Parietal lobe (tissue), 2 donors: ENCODE measurements around a stretch of chr1.

- RAMPAGE, long total RNA, result no peak
These were observed 47.3 kb downstream of the EXTL2 start for GRCh38 chr1:100847196-100847925.

GRCh38 chr1:101161559-101161987 is 75.2 kb upstream of the S1PR1 start:
- RAMPAGE, long total RNA, result no peak

DNA sequence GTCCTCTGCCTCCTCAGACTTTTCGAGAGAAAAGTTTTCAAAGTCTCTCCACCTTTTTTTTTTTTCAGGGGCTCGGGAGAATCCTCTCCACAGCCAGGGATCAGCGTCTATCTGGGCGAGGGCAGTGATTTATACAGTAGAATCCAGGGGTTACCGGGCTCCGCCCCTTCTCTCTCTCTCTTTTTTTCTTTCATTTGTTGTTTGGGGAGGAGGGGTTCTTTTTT is 395 bp upstream of the S1PR1 start:
- RAMPAGE, long total RNA, result no peak

GRCh38 chr1:101309300-101310515 is 72.9 kb downstream of the S1PR1 start:
- RAMPAGE, long total RNA, result no peak

DNA sequence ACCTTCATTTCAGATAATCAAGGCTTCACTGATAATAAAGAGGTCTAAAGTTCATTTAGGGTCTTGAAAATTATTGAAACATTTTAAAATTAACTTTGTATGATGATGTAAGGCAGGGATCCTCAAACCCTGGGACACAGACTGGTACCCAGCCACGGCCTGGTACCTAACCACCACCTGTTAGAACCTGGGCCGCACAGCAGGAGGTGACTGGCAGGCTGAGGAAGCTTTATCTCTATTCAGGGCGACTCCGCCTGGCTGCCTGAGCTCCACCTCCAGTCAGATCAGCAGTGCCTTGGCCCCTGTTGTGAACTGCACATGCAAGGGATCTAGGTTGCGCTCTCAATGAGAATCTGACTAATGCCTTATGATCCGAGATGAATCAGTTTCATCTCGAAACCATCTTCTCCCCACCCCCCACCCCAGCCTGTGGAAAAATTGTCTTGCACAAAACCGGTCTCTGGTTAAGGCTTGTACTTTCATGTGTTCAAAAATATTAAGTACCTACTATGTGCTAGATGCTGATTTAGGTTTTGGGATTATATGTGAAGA is 4.2 kb downstream of the RNPC3 start:
- RAMPAGE, long total RNA, result no peak

DNA sequence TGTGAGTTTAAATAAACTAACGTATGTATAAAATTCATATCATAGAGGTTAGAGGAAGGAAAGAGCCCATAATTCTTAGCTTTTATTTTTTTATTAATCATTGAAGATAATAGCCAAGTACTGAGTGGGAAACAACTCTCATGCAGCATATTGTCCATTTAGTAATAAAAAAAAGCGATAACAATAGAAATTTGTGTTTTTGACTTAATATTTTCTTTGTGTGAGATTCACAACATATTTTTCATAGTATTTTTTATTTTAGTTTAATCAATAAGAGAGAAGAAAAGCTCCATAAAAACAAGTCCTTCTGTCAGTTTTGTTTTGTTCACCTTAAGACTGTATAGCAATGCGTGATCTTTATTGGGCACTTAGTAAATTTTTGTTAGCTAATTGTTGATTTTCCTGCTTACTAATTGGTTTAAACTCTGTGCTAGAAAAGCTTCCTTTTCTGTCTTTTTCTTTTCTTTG is 1280.3 kb upstream of the PRMT6 start:
- RAMPAGE, long total RNA, result no peak

DNA sequence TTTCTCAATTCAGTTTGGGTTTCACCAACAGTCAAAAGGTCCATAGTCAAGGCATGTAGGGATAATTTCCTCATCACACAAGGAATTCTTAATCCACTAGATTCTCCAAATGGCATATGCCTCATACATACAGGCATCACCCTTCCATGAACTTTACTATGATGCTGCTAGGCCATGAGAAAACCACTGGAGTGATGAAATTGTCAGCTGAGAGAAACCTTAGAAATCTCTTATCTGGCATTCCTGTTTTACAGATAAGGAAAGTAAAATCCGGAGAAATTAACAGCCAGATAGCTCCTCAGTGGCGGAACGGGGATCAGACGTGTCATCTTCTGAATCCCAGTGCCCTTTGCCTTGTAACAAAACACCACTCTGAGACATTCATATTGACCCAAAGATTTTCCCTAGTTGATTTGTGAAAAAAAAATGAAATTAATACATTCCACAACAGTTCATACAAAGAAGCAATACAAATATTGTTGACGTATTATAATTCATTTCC is 274.5 kb downstream of the NTNG1 start:
- RAMPAGE, long total RNA, result no peak

- RAMPAGE, long total RNA, result no peak
These were observed 278.7 kb downstream of the VAV3 start for GRCh38 chr1:107686356-107686636.

DNA sequence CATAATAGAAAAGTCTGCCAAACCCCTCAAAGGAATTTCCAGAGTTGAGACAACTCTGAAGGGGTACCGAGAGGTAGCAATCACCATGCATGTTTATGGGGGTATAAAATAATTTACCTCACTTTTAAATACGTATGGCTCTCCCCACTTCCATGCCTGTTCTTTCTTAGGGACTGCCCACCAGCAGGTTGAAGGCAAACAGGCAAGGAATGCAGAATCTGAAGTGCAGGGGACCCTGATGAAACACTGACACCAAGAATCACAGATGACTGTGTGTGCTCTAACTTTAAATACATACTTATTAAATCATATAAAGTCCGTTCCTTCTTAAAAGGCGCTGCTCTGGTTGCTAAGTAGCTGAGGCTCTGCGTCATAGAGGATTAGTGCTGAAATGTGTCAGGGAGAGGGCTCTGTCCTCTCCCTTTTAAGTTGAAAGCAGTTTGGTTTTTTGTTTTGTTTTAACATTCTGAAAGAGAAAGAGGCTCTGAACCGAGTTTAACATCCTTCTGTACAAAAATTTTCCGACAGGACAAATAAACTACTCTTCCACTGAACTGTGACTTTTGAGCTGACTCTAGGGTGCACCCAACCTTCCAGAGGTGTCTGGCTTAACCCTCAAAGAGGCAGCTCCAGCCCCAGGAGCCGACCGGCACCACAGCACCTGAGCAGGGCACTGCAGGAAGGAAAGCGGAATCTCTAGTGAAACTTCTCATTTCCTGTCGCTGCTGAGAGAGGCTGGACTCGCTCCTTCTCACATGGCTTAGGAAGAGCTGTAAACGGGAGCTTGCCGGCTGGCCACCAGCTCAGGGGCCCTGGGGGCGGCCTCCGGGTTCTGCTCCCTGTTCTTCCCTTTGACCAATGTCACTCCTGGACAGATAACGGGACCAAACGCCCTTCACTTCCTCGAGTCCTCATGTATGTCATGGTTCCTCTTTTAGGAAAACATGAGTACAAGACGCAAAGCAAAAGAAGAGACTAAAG is 1.4 kb downstream of the VAV3 start:
- RAMPAGE, long total RNA, result no peak

- RAMPAGE, long total RNA, result no peak
These were observed 84.6 kb upstream of the VAV3 start for GRCh38 chr1:108049557-108049949.

DNA sequence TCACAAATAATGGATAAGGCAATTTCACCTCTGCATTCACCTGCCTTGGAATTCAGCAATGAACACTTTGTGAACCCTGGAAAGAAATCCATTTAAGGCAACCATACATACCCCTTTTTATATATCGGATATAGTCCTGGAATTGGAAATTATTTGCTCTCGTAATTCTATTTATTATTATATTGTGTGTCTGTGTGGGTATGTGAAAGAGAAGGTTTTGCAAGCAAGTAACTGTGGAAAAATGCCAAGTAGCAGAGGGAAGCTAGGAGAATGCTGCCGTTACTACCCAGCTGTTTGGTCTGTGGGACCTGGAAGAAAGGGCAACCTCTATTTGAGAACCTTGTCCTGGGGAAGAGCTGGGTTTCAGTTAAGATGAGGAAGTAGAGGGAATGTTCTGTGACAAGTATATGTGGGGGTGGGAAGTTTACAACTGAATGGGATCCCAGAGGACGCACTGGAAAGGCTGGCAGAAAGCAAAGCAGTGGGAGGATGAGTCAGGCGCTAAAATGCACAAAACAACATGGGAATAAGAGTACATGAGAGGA is 88.2 kb upstream of the VAV3 start:
- RAMPAGE, long total RNA, result no peak

DNA sequence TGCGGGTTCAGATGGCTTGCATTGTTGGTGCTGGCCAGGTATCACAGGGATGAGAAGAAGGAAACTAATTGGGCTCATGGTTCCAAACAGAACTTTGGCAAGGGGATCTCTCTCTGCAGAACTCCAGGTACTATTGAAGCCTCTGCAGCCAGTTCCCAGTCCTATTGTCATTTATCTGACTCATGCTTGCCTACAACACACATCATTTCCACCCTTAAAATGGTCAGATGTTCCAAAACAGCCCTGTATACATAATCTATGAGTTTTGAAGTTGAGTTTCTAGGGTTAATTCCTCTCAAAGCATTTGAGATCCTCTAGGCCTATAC is 88.6 kb upstream of the VAV3 start:
- RAMPAGE, long total RNA, result no peak

DNA sequence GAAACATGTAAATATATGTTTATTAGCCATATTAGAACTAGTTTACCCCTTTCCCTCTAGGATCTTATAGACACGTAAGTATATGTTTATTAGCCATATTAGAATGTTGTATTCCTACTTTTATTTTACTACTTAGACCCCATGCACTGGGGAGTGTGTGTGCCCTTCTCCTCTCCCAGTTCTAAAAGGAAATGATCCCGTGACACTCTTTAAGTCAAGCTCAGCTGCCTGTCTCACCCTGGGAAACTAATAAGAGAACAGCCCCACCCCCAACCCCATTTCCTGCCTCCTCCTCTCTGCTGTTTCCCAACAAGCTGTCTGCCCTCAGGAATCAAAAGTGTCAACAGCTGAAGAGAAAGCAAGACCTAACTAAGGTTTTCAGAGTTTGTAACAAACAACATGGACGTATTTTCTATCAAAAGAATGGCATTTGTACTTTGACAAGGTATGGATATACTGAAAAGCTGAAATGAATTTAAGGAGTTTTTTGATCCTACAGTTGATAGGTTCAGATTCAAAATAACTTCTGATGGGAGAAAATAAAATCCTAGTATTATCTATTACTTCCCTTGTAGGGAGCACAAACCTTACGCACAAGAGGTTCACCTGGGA is 92.6 kb upstream of the VAV3 start:
- RAMPAGE, long total RNA, result no peak

- RAMPAGE, long total RNA, result no peak
These were observed 578 bp upstream of the SLC25A24 start for GRCh38 chr1:108200577-108201264.

DNA sequence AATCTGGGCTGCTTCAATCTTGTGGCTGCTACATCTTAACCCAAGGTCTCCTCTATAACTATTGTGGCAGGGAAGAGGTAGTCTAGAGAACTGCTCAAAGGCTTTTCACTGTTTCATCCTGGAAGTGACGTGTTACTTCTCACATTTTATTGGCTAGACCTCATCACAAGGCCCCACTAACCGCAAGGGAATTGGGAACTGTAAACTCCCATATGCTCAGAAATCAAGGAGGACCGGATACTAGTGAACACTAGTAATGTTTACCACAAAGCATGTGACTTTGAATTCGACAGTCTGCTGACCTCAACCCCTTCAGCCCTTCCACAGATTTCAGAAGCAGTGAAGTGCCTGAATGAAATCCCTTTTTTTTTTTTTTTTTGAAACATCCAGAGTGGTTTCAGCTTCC is 3.4 kb upstream of the EEIG2 start:
- RAMPAGE, long total RNA, result no peak

GRCh38 chr1:108590251-108590907 is 30.5 kb downstream of the EEIG2 start:
- RAMPAGE, long total RNA, result no peak

GRCh38 chr1:108645452-108646183 is 15.3 kb downstream of the HENMT1 start:
- RAMPAGE, long total RNA, result no peak

GRCh38 chr1:108700559-108701652 is 8.8 kb downstream of the PRPF38B start:
- RAMPAGE, long total RNA, result no peak

- RAMPAGE, long total RNA, result no peak
These were observed 42.2 kb downstream of the AKNAD1 start for GRCh38 chr1:108814756-108815081.

DNA sequence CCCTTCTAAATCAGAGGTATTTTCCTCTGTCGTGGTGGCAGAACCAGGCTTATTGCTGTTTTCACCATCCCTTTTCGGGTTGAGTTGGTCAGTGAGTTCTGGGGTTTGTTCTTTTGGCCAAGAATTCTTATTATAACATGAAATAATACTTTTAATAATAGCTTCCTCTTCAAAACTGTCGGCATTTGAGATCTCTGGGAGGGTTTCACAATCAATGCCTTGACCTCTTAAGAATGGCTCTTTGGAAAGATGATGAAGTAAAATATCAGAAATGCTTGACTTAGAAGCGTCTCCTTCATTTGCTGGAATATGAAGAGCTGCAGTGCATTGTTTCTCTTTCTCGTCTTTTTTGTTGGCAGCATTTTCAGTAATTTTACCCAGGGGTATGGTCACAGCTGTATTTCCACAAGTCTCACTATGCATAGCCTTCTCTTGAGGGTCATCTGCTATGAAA is 4.8 kb downstream of the AKNAD1 start:
- RAMPAGE, long total RNA, result no peak